ENCODE measurements around the gene INSYN2A.

GRCh38 chr10:127195772-127196632 is at the start of gene INSYN2A:
Gene INSYN2A (minus strand): TSS chr10:127196591.
- PRO-cap, result unidirectional peak, plus-strand start at chr10:127196303; bidirectional peak, plus-strand start at chr10:127196499, minus-strand start at chr10:127196393

- PRO-cap, result no peak
Observed at GRCh38 chr10:127734562-127735264, 2.3 kb upstream of the FOXI2 start.

GRCh38 chr10:127934277-127934743 is 27.4 kb downstream of the PTPRE start:
- PRO-cap, result no peak

- PRO-cap, result no peak
Observed at GRCh38 chr10:127990307-127990838, 83.5 kb downstream of the PTPRE start.

DNA sequence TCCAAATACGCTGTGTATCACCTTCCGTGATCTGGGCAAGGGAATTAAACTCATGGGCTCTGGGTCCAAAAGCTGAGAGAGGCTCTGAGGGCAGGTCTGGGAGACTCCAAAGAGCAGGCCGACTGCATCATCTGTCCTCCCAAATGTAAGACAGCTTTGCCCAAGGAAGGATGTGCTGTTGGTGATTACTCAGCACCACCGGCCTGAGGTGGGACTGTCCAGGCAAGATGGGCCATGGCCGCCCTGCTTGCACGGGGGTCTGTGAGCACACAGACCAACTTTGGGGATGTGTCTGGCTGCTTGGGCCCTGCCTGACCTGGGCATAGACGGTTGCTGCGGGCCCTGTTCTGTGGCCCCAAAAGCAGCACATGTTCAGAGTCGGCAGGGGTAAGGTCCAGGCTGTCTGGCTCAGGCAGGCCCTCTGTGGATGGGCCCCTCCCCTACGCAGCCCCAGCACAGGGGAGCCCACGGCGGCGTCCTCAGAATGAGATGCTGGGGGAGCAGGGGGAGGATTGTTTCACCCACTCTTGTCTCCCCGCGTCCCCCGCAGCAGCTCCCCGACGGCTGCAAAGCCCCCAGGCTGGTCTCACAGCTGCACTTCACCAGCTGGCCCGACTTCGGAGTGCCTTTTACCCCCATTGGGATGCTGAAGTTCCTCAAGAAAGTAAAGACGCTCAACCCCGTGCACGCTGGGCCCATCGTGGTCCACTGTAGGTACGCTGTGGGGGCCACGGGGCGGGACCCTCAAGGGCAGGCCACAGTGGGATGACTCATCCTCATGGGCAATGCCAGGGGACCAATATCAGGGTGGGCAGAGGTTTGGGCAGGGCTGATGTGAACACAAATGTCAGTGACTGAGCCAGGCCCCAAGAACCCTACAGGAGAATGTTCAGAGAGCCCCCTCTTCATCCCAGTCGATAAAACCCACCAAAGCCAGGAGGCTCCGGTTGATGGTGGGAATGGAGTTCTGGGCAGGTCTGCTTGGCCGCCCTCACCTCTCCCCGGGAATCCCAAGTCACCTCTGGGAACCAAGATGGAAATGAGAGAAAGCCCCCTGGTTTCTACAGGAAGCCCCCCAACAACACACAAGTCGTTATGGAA is 58.3 kb downstream of the MKI67 start:
- PRO-cap, result no peak

GRCh38 chr10:128081247-128081561 is 45.0 kb downstream of the MKI67 start:
- PRO-cap, result no peak

DNA sequence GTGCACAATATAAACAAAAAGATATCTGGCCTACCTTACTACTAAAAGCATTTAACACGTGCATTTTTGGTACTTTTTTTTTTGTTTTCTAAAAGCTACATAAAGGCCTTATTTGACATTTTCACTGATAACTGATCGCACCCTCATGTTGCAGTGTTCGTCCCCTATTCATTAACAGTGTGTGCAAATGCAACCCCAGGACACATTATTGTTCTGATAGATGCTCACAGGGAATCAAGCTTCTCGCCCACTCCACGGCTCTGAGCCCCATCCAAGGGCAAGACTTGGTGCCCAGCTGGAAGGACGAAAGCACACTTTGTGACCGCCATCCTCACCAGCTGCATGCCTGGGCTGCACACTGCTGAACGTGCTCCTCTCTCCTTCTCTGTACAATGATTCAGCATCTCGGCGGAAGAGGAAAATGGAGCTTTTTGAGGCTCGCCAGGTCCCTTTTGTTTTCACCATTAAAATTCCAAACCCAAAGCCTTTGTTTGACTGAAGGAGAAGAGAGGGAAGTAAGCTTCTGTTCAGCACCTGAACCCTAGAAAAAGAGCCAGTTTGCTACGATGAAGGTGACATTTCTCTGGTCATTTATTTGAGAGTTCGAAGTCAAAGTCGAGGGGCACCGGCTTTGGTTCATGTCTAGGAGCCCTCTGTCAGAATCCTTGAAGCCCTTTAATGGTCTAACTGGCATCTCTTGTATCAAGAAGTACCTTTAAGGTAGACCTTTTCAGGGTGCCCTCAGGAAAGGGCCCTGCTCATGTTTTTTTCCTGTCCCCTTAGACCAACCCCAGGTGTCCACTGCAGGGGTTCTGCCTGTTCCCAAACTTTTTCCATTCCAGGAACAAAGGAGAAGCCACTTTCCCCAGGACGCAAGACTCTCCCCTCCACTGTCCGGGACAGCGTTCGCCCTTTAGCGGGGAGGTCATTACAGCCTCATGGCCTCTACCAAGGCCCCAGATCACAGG is 41.7 kb downstream of the MKI67 start:
- PRO-cap, result no peak

- PRO-cap, result no peak
Observed at GRCh38 chr10:128103568-128104513, 22.4 kb downstream of the MKI67 start.

- PRO-cap, result no peak
Observed at GRCh38 chr10:129249108-129249645, 217.9 kb upstream of the MGMT start.

GRCh38 chr10:129467458-129468172 is 574 bp downstream of the MGMT start:
- PRO-cap, result no peak

GRCh38 chr10:129945617-129946292 is 18.3 kb downstream of the EBF3 start:
- PRO-cap, result no peak

- PRO-cap, result no peak
Observed at GRCh38 chr10:129959840-129960577, 4.1 kb downstream of the EBF3 start.

DNA sequence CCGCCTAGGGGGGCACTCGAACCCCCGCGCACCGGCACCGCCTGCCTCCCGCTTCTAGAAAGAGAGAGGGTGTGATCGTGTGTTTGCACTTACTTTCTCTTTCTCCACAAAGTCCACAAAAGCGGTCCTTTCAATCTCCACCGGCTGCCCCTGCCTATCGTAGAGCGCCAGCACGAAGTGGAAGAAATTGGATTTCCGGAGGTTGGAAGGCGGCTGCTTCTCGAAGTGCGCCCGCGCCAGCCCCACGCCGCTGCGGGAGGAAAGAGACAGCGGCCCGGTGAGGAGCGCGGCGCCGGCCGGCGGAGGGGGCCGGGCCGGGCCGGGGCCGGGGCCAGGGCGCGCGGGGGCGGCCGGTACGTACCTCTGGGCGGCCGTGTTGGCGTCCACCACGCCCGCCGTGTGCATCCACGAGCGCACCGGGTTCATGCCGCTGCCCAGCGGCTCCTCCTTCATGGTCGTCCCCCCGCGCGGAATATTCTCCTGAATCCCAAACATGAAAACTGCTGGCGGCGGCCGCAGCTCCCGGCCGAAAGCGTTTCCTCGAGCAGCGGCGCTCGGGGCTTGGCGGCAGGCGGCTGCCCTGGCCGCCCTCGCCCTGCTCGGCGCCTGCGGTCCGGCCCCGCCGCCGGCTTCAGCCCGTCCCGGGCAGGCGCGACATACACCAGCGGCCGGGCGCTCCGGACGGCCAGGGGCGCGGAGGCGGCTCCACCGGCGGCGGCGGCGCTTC is 637 bp downstream of the EBF3 start:
- PRO-cap, result no peak

DNA sequence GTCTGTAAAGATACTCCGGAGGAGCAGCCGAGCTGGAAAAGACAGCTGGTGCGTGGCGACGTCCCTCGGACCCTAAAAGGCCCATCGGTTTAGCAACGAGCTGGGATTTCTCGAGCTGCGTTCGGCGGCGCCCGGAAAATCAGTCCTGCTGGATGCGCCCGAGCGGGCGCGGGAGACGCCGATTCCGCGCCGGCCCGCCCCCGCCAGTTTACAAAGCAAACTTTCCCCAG is 5.5 kb upstream of the EBF3 start:
- PRO-cap, result no peak

GRCh38 chr10:130110147-130110713 is 400 bp downstream of the C10orf143 start:
- PRO-cap, result bidirectional peak, plus-strand start at chr10:130110579, minus-strand start at chr10:130110477

DNA sequence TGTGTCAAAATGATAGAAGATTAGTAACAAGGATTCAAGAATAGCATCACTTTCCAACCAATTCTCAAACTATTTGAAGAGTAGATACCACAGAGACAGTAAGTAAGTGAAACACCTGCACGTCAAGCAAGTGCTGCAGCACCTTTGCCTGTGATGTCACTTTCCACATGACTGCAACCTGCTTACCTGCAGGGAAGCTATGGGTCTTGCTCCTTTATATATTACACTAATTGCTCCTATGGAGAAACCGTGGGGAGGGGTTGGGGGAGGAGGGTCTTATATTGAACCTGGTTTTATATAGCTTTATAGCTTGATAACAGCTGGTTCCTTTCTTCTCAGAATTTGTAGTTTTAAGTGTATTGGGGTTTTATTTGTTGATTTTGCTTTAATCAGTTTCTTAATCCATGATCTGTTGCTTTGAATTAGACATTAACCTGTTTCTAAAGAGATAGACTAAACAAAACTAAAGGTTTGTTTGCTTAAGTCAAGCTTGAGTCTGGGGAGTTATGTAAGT is 5.2 kb downstream of the PPP2R2D start:
- PRO-cap, result no peak

- PRO-cap, result no peak
Observed at GRCh38 chr10:131912573-131913100, 11.8 kb downstream of the PPP2R2D start.

DNA sequence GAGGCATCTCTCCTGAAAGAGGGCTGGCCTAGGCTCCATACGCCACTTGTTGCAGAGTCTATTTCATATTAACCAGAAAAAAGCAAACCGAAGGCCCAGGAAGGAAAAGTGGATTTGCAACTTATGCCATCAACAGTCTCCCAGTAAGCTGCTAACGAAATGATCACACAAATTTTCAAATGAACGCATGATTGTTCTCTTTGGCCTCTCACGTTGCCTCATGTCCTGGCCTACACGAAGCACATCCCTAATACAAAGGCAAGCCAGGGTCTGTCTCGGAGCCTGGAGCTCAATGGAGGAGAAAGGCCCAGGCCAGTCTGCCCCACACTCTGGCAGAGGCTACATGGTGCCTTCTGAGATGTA is 6.1 kb downstream of the BNIP3 start:
- PRO-cap, result no peak

DNA sequence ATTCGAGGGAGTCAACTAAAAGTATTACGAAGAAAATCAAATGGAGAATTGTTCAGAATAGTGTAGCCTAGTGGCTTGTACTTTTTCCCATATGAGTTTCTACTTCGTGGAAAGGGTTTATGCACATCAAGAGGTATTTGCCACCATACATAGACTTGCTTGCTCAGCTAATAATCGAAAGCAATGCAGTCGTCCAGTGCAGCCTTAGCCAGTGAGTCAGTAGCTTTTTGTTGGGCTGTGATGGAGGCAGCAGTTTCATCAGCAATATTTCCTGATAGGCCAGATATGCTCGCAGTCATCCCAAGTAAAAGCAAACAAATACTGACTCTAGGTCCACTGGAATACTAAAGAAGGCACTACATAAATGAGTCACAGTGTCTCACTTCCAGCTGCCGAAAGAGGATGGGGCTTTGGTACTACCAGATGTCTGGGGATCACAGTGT is 2.0 kb upstream of the BNIP3 start:
- PRO-cap, result bidirectional peak, plus-strand start at position 374 of the sequence, minus-strand start at position 200 of the sequence

DNA sequence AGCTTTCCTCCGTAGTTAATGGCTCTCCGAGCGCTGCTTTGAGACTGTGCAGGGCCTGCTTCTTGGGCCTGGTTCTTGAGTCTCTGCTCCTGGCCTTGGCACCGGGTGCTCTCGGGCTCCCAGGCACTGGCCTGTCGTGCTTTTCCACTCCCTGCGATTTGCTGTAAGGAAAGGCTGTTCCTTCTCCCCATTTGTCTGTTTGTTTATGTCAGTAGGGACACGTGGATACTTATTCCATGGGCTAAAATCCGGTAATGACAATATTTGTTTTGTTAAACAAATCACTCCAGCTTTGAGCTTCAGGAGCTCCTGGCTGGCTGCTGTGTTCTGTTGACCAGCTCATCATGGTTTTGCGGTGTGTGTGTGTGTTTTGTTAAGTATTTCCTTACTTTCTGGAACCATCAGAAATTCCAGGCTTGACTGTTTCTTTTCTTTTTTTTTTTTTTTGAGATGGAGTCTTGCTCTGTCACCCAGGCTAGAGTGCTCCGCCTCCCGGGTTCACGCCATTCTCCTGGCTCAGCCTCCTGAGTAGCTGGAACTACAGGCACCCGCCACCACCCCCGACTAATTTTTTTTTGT is 17.4 kb upstream of the JAKMIP3 start:
- PRO-cap, result no peak

Data from rectum (tissue), 1 donor.